BJ (cell line): ENCODE measurements around a stretch of chr5.

GRCh38 chr5:150360912-150361693, 3.6 kb downstream of the TCOF1 start:
- CAGE, long polyA plus RNA = no peak
- RRBS = no CpG with 5 or more reads among the region's 3 CpGs

DNA sequence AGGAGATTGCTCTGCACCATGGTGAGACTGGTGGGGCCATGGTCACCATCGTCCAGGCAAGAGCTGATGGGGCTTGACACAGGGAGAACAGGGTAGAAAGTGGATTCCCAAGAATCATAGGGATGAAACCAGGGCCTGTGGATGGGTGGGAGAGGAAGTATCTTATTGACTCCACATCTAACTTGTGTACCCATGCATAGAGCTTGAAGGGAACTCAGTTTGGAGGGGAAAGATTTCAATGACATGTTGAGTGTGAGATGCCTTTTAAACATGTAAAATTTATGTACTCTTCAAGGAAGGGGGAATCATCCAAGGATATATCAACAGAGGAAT, 4.4 kb downstream of the TCOF1 start:
- CAGE, long polyA plus RNA = no peak
- RRBS = no CpG with 5 or more reads among the region's 1 CpG

DNA sequence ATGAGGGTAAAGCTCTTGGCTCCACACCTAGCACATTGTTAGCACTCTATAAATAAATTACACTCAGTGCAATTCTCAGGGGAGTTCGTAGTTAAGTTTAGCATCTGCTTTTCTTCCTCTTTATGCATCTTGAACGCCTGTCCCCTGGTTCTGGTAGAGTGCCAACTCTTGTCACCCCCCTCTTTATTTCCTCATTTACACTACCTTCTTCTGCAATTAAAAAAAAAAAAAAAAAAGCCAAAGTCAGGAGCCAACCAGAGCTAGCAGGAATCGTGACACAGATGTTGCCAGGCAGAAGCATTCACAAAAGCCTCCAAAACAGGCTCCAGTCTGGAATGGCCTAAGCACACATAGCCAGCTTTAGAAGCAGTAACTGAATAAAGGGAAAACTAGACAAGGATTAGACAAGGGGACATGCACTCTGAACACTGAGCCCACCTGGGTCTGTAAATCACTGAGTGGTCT, 2.2 kb downstream of the CD74 start:
- CAGE, long polyA plus RNA = no peak
- RRBS = no CpG with 5 or more reads among the region's 3 CpGs

- CAGE, long polyA plus RNA = no peak
- RRBS = no CpG with 5 or more reads among the region's 3 CpGs
Measured at GRCh38 chr5:150473051-150473307, 23.4 kb upstream of the RPS14 start.

DNA sequence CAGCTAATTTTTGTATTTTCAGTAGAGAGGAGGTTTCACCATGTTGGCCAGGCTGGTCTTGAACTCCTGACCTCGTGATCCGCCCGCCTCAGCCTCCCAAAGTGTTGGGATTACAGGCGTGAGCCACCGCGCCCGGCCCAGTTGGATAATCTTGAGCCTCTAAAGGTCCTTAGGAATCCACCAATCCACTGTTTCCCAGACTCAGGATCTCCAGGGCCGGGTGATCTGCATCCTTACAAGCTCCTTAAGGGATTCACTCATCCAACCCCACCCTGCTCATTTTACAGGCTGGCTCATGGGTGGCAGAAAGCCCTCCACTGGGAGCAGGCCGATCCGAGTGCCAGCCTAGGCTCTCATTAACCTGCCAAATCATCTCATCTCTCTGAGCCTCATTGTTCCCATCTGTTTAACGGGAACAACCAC, 23.2 kb upstream of the NDST1 start:
- CAGE, long polyA plus RNA = no peak
- RRBS = 100% methylated on average over 1 of the region's 11 CpGs

DNA sequence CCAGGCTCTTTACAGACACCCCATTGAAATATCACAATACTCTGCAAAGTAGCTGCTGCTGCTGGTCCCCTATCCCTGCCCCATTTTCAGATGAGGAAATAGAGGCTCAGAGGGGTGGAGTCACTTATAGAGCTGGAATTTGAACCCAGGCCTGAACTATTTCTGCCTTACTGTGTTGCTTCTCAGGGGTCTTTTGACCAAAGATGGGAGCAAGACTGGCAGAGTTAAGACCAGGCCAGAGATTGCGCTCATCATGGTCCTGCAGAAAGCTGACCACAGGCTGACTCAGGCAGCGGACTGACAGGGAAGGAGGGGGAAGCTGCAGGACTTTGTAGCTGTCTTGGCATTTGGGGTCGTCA, 18.5 kb upstream of the NDST1 start:
- CAGE, long polyA plus RNA = no peak
- RRBS = no CpG with 5 or more reads among the region's 3 CpGs

- CAGE, long polyA plus RNA = no peak
- RRBS = no CpG with 5 or more reads among the region's 8 CpGs
Measured at GRCh38 chr5:150498306-150498953, 9.5 kb upstream of the NDST1 start.

DNA sequence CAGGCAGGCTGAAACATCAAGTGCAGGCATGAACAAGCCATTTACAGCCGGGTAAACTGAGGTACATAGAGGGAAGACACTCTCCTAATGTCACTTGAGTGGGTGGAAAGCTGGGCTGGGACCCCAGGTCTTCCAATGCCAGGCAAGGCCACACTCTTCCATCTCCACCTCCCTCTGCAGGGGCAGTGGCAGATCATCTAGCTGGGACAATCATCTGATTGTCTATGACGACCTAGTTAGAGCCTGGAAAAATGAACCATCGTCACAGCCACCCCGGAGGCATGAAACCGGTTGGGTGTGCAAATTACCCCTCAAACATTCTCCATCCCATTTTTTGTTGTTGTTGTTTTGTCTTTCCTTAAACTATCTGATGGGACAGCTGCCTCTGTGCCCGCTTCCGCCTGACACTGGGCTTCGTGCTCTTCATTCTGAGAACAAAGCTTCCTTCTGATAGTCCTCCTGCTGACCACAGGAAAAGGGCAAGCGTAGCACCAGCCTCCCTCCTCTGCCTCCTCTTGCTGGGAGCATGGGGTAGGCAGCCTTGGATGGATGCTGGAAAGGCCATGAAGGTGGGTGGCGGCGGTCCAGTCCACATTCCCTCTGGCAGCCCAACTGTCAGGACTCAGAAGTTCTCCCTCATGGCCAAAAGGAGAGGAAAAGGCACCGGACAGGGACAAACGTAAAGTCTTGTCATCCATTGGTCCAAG, 7.0 kb upstream of the NDST1 start:
- CAGE, long polyA plus RNA = no peak
- RRBS = no CpG with 5 or more reads among the region's 13 CpGs

- CAGE, long polyA plus RNA = no peak
- RRBS = no CpG with 5 or more reads among the region's 7 CpGs
Measured at GRCh38 chr5:150508880-150509411, 1.0 kb downstream of the NDST1 start.

- CAGE, long polyA plus RNA = no peak
- RRBS = 81% methylated on average over 2 of the region's 3 CpGs
Measured at GRCh38 chr5:150514739-150515319, 6.9 kb downstream of the NDST1 start.

- CAGE, long polyA plus RNA = no peak
- RRBS = no CpG with 5 or more reads among the region's 17 CpGs
Measured at GRCh38 chr5:150540912-150541735, 33.2 kb downstream of the NDST1 start.

GRCh38 chr5:150588173-150588835, 52.2 kb upstream of the SYNPO start:
- CAGE, long polyA plus RNA = no peak
- RRBS = no CpG with 5 or more reads among the region's 6 CpGs

- CAGE, long polyA plus RNA = no peak
- RRBS = 81% methylated on average over 2 of the region's 4 CpGs
Measured at GRCh38 chr5:150593097-150593373, 47.4 kb upstream of the SYNPO start.

- CAGE, long polyA plus RNA = no peak
- RRBS = no CpG with 5 or more reads among the region's 2 CpGs
Measured at GRCh38 chr5:150639900-150640126, 647 bp upstream of the SYNPO start.

DNA sequence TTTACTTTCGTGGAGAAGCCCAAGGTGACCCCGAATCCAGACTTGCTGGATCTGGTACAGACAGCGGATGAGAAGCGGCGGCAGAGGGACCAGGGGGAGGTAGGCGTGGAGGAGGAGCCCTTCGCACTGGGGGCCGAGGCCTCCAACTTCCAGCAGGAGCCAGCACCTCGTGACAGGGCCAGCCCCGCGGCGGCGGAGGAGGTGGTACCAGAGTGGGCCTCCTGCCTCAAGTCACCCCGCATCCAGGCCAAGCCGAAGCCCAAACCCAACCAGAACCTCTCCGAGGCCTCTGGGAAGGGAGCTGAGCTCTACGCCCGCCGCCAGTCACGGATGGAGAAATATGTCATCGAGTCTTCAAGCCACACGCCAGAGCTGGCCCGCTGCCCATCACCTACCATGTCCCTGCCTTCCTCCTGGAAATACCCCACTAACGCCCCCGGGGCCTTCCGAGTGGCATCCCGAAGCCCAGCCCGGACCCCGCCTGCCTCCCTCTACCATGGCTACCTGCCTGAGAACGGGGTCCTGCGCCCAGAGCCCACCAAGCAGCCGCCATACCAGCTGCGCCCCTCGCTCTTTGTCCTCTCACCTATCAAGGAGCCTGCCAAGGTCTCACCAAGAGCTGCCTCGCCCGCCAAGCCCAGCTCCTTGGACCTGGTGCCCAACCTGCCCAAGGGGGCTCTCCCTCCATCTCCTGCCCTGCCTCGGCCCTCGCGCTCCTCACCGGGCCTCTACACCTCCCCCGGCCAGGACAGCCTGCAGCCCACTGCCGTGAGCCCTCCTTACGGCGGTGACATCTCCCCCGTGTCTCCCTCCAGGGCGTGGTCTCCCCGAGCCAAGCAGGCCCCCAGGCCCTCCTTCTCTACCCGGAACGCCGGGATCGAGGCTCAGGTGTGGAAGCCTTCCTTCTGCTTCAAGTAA, 9.2 kb downstream of the SYNPO start:
- CAGE, long polyA plus RNA = no peak
- RRBS = 58% methylated on average over 2 of the region's 51 CpGs

- CAGE, long polyA plus RNA = no peak
- RRBS = 4% methylated on average over 9 of the region's 64 CpGs
Measured at GRCh38 chr5:150671916-150673114, 11.3 kb downstream of the MYOZ3 start.

- CAGE, long polyA plus RNA = no peak
- RRBS = no CpG with 5 or more reads among the region's 3 CpGs
Measured at GRCh38 chr5:150673731-150673950, 12.6 kb downstream of the MYOZ3 start.

GRCh38 chr5:150743256-150743574, 15.6 kb downstream of the DCTN4 start:
- CAGE, long polyA plus RNA = no peak
- RRBS = no CpG with 5 or more reads among the region's 5 CpGs

DNA sequence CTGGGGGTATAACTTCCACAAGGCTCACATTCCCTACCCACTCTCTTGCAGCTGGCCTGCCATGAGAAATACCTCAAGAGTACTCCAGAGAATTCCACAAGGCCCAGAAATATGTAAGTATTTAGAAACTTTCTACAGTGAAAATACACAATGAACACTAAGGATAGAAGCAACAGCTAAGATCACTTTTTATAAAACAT, 25.3 kb downstream of the ZNF300 start:
- CAGE, long polyA plus RNA = no peak

DNA sequence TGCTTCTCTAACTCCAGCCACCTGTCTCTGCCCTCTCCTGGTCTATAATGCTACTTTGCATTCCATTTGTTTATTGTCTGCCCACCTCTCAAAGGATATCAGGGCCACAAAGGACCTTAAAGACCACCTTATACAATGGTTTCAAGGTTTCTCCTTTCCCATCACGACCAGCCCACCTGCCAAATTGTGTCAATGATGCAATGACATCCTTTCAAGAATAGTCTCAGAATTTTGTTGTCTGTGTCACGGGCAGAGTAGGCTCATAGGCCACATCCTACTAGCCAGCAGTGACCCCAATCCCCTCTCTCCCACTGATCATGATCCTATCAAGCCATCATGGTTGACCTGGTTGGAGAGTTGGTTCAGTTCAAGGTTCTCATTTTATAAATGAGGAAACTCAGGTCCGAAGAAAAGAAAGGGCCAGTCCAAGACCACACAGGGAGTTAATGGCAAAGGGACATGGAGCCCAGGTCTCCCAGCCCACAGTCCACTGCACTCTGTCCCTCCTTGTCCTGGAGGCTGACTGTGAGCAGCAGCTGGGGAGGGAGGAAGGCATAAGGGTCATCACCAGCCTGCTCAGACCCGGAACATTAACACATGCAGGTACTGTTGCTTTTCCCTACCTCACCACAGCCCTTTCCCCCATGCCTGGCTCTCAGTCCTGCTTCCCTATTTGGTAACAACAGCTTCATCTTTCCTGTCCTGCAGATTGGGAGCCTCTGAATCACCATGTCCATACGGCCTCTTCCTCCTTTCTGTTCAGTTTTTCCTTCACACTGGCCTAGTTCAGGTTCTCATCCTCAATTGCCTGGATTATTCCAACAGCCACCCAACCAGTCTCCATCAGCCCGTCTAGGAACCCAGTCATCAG, 3.9 kb downstream of the GPX3 start:
- CAGE, long polyA plus RNA = no peak
- RRBS = no CpG with 5 or more reads among the region's 6 CpGs